Smooth muscle cell (in vitro differentiated cells): ENCODE measurements around a stretch of chr3.

- RAMPAGE, long total RNA = no peak
Observed at GRCh38 chr3:160401642-160402334, 2.3 kb downstream of the SMC4 start.

DNA sequence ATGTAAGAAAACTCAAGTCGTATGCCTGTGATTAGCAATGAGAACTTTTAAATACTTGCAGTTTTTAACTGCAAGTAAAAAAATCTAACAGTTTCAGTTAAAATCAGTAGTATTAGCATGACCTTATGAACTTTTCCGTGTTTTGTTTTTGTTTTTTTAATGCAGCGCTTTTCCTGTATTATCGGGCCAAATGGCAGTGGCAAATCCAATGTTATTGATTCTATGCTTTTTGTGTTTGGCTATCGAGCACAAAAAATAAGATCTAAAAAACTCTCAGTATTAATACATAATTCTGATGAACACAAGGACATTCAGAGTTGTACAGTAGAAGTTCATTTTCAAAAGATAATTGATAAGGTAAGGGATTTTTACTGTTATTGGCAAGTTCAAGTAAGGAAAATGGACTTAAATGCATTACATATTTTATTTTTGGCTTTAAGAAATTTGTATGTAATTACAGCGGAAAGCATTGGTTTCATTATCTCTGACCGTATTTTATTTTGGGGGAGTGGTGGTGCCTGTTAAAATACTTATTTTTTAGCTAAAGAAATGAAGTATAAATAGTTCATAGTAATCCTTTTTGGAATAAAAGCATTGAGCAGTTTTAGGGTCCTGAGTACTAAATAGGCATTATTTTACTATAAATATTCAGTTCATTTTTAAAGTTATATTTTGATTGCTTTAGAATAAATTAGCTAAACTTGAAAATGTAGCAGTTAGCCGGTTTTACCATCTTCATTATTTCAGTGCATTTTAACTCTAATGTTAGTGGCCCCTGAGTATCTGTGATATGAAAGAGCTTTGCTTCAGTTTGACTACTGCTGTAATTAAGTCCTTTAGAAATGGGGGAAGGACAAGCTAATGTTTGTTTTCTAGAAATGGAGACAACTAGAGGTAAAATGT, 3.3 kb downstream of the SMC4 start:
- RAMPAGE, long total RNA = no peak

DNA sequence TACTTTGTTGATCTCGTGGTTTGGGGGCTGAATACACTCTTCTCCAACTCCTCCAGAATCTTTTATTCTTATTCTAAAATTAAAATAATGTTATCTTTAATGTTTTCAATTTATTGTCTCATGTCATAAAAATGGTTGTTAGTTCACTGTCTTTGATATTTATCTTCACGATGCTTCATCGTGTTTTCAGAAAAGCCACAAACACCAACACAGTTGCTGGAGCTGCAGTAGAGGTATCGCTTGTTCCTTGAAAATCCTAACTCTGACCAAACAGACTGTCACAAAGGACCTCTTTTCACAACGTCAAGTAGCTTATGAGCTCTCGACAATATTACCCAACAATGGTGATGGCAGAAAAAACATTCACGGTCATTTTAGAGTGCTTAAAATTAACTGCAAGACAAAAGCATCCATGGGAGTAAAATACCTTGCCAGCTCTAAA, 842 bp downstream of the TRIM59 start:
- RAMPAGE, long total RNA = no peak

- RAMPAGE, long total RNA = no peak
Observed at GRCh38 chr3:160450269-160450856, 777 bp upstream of the TRIM59 start.

- RAMPAGE, long total RNA = no peak
Observed at GRCh38 chr3:160513914-160514423, 51.4 kb downstream of the KPNA4 start.

- RAMPAGE, long total RNA = start-site peak on the plus strand at chr3:160755594-160755636, 8 and 8 reads in 2 replicates
Observed at GRCh38 chr3:160755304-160755741, 708 bp upstream of the PPM1L start.

DNA sequence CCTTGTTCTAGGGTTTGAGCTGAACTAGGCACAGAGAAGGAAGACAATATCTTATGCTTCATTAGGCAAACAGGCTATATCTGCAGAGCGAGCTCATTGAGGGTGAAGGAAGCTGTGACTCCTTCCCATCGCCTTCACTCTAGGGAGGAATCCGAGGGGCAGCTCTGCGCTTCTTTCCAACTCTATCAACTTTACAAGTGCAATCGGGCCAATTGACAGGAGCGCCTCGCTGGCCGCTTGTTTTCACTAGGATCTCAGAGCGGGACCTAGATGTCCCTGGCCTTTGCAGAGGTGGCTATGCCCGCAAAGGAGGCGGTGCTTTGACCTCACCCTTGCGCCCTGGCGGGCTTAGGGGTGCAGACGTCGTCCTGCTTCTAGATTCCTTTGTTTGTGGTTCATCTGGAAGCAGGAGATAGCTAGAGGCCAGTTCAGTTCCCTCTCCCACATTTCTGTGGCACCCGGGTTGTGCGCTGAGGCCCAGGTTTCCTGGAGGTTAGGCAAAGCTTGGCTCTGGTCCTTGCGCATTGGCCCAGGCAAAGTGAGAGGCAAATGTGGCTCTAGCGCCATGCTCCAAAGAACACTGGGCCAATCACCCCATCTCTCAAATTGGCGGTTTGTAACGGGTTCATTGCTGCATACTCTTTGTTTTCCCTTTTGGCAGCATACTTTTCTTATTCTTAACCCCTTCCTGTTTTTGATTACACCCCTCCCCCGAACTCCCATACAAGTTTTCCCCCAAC, 1.2 kb downstream of the PPM1L start:
- RAMPAGE, long total RNA = no peak

DNA sequence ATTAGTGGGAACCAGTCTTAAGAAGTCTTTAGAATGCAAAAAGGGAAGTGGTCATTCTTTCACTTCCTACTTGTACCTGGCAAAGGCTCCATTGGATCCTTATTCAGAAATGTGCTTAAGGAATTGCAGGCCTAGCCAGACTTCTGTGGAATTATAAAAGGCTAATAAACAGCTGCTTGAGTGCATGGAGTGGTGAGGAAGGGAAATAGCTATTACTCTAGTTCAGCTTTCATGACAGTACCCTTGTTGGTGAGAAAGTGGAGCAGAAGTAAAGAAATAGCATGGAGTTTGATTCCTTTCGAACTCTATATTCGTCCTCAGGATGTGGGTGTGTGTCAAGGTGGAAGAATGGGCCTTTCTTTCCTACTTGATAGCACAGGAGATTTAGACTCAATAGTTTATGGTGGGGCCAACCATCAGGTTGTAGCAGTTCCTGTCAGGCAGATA, 24.3 kb downstream of the PPM1L start:
- RAMPAGE, long total RNA = no peak

DNA sequence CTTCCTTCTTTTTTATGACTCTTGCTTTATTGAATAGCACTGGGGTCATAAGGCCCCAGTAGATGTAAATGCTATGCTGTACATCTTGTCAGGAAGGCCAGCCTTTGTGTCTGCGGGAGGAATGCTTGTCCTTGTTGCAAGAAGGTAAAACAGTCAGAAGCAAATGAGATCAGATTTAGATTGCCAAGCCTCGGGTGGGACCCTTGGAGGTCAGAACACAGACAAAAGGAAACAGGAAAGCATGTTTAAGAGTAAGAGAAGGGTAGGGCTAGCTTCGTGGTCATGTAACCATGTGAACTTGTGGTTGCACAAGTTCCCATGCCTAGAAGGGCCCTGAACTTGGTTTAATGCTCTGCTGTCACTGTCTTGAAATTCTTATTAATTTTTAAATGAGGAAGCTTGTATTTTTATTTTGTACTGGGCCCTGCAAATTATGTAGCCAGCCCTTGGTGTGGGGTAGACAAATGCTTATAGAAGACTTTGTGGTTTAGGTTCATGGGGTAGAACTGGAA, 81.5 kb downstream of the PPM1L start:
- RAMPAGE, long total RNA = no peak

GRCh38 chr3:160948555-160948849, 156.6 kb downstream of the B3GALNT1 start:
- RAMPAGE, long total RNA = no peak

DNA sequence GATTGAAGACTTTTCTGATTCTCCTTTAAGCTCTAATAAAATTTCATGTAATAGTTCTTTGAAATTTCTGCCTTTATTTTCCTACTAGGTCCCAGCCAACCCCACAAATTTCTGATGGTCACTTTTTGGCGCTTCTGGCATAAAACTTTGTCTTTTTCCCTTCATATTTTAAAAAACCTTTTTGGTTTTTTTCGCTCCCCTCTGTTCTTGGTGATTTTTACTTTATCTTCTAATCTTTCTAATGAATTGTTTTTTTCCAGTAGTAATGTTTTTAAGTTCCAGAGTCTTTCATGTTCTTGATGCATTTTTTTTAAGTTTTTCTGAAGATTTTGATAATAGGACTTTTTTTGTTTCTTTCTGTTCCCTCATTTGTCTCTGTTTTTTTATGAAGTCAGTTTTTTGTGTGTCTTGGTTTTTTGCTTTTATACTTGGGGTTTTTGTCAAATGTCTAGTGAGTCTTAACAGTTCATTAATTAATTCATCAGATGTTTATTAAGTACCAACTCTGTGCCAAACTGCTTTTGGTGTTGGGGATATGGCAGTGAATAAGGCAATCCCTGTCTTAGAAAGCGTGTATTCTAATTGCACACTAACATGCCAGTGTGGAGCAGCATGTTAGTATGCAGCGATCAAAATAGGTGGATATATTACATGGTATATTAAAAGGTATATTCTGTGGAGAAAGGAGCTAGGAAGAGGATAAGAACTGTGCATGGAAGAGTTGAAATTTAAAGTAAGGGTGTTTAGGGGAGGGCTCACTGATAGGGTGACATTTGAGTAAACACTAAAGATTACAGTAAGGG, 7.3 kb downstream of the NMD3 start:
- RAMPAGE, long total RNA = no peak

GRCh38 chr3:161282363-161282807, 61.3 kb downstream of the NMD3 start:
- RAMPAGE, long total RNA = no peak

- RAMPAGE, long total RNA = no peak
Observed at GRCh38 chr3:161373150-161373471, 1.8 kb upstream of the SPTSSB start.

- RAMPAGE, long total RNA = no peak
Observed at GRCh38 chr3:161600031-161600713, 103.6 kb downstream of the OTOL1 start.

- RAMPAGE, long total RNA = no peak
Observed at GRCh38 chr3:164197387-164197696, 881.0 kb downstream of the SI start.

DNA sequence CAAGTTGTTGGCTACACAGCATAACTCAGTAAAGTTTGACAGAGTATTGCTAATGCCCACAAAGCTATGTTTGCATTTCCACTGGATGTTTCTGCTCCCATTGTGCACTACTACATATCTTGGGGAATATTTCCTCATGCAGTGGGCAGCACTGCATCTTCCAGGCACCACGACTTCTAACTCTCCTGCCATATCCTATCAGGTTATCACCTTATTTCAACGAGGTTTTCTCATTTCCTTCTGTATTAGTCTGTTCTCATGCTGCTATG, 789.1 kb downstream of the SI start:
- RAMPAGE, long total RNA = no peak

GRCh38 chr3:168032401-168033030, 63.2 kb downstream of the GOLIM4 start:
- RAMPAGE, long total RNA = no peak

- RAMPAGE, long total RNA = no peak
Observed at GRCh38 chr3:168096254-168096762, 584 bp upstream of the GOLIM4 start.

DNA sequence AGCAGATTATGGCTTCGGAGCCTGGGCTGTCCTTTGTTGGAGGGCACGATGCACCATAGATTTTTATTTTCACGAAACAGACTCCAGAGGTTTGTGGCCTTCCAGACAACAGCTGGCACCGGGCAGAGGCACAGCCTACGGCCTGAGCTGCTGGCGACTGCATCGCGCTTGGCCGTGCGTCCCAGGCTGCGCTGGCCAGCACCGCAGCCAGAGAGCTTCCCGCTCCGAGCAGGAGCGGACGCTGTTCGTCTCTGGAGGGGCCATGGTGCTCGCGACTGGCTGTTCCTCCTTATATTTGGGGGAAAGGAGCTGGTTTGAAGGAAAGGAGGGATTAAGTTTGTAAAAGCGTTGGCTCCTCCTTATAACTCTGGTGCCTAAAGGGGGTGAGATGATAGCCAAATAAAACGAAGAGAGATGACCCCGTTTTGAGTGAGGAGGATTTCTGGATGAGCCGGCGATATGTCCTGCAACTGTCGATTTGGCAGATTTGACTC, 153.0 kb upstream of the GOLIM4 start:
- RAMPAGE, long total RNA = no peak

- RAMPAGE, long total RNA = start-site peak on the plus strand at chr3:168249963-168250270, 6 and 5 reads in 2 replicates
Observed at GRCh38 chr3:168249419-168250476, 154.0 kb upstream of the GOLIM4 start.